ENCODE measurements around a stretch of chr13.

DNA sequence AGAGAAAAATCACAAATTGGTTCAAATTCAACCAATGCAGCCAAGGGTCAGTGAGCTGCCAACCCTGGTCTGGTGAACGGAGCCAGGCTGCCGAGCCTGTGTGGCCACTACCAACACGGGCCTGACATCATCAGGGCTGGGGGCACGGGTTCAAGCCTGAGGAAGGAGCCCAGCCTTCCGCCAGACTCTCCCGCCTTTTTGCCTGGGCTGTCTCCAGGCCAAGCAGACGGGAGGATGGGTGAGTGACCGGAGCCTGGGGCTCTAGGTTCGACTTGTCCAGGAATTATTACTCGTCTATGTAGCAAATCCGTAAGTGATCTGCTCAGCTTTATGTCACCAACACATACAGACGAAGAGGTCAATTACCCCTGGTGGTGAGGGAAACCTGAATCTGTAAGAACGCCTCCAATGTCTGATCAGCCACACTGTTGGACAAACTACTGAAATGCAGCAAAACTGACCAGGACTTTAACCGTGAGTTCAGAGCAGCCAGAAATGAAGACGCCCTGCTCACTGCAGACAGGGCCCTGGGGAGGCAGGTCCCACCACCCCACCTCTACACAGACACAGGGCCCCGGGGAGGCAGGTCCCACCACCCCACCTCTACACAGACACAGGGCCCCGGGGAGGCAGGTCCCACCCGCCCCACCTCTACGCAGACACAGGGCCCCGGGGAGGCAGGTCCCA, 31.8 kb downstream of the RAB20 start:
- RRBS, result 83% methylated on average over 1 of the region's 20 CpGs

DNA sequence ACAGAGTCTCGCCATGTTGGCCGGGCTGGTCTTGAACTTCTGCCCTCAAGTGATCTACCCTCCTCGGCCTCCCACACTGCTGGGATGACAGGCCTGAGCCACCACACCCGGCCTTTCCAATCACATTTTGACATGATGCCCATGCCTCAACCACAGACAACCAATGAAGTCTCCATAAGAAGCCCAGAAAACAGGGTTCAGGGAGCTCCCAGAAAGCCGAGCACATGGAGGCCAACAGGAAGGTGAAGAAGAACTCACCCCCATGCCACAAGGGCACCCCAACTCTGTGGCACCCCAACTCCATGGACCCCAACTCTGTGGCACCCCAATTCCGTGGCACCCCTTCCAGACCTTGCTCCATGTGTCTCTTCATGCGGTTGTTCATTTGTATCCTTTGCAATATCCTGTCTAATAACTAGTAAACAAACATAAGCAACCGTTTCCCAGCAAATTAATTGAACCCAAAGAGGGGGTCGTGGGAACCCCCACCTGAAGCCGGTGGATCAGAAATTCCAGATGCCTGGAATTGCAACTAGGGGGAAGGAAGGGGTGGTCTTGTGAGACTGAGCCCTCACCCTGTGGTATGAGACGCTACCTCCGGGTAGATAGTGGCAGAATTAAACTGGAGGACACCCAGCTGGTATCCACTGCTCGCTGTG, 11.5 kb downstream of the RAB20 start:
- RRBS, result 50% methylated on average over 3 of the region's 13 CpGs

- RRBS, result no CpG with 5 or more reads among the region's 26 CpGs
These were observed 6.1 kb downstream of the RAB20 start for GRCh38 chr13:110555096-110556153.

- RRBS, result no CpG with 5 or more reads among the region's 2 CpGs
These were observed 5.4 kb downstream of the RAB20 start for GRCh38 chr13:110556154-110556499.

GRCh38 chr13:110870491-110870767, 44.4 kb downstream of the ANKRD10 start:
- RRBS, result no CpG with 5 or more reads among the region's 6 CpGs

DNA sequence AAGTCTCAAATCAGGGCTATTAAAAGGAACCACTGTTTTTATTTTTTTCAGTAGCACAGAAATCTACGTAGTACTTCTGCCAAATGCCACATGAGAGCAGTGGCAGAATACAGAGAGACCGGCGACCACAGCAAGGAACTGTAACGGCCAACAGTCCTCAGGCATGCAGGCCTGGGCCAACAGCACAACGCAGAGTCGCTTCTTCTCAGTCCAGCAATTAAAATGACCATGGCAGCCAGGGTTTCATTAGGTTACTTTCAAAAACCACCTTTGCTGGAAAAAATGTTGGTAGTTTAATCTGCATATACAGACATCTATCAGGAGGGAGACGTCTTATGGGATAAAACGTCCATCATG, 34.2 kb downstream of the ANKRD10 start:
- RRBS, result no CpG with 5 or more reads among the region's 8 CpGs

GRCh38 chr13:110890092-110890441, 24.8 kb downstream of the ANKRD10 start:
- RRBS, result no CpG with 5 or more reads among the region's 3 CpGs

DNA sequence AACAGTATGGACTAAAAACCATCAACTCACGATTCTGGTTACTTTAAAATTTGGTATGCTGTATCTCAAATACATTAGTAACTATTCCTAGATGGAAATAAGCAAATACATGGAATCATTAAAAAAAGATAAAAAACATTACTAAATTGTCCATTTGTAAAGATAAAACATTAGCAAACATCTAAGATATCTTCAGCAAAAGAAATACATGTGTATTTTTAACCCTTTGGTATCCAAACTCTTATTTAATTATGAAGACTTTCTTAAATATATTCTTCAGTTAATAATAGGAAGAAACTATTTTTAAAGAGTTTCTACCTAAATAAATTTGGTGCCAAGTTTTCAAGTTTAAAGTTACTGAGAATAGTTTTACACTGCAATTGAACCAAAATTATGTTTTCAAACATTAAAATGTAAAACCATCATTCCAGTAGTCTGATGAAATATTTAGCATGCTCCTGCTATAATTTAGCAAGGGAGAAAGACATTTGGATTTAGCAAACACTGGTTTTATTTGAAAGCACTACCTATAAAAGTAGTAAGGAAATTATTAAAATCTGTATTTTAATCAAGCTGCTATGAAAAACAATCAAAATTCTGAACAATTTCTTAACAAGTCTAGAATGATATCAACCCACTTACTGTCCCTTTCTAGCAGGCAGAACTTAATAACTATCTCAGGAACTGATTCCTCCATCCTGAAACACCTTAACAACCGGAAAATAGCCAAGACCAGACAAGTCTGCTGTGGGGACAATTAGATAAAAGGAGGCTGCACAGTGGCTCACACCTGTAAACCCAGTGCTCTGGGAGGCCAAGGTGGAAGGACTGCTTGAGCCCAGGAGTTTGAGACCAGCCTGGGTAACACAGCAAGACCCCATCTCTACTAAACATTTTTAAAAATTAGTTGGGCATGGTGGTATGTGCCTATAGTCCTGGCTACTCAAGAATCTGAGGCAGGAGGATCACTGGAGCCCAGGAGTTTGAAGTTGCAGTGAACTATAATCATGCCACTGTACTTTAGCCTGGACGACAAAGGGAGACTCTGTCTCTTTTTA, 13.5 kb downstream of the ANKRD10 start:
- RRBS, result no CpG with 5 or more reads among the region's 3 CpGs

GRCh38 chr13:110913099-110913725, 1.7 kb downstream of the ANKRD10 start:
- RRBS, result no CpG with 5 or more reads among the region's 10 CpGs

DNA sequence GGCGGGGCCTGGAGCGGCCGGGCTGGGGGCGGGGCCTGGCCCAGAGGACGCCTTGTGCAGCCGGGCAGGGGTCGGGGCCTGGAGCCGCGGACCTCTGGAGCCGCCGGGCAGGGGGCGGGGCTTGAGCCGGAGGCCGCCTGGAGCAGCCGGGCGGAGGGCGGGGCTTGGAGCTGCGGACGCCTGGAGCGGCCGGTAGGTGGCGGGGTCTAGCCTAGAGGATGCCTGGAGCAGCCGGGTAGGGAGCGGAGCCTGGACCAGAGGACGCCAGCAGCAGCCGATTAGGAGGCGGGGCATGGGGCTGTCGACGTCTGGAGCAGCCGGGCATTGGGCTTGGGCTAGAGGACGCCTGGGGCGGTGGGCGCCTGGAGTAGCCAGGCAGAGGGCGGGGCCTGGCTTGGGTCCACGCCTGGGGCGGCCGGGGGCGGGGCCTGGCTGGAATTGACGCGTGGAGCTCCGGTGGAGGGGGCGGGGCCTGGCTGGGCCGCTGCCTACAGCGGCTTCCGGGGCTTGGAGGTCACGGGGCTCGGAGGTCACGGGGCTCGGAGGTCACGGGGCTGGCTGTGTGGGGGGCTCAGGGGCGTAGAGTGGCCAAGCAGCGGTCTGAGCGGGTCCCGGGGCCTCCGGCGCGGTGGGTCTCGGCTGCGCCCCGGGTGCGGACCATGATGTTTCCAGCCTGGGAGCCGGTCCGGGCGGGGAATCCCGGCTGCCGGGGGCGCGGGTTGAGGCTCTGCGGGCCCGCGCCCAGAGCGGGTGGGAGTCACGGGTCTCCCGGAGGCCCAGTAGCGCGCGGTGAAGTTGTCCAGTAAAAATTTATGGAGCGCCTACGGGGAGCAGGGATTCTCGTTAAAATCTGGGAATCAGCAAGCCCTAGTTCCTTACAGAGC, 456 bp upstream of the ANKRD10 start:
- RRBS, result 2% methylated on average over 53 of the region's 80 CpGs

- RRBS, result no CpG with 5 or more reads among the region's 10 CpGs
These were observed 1.1 kb upstream of the ANKRD10 start for GRCh38 chr13:110915967-110916272.

DNA sequence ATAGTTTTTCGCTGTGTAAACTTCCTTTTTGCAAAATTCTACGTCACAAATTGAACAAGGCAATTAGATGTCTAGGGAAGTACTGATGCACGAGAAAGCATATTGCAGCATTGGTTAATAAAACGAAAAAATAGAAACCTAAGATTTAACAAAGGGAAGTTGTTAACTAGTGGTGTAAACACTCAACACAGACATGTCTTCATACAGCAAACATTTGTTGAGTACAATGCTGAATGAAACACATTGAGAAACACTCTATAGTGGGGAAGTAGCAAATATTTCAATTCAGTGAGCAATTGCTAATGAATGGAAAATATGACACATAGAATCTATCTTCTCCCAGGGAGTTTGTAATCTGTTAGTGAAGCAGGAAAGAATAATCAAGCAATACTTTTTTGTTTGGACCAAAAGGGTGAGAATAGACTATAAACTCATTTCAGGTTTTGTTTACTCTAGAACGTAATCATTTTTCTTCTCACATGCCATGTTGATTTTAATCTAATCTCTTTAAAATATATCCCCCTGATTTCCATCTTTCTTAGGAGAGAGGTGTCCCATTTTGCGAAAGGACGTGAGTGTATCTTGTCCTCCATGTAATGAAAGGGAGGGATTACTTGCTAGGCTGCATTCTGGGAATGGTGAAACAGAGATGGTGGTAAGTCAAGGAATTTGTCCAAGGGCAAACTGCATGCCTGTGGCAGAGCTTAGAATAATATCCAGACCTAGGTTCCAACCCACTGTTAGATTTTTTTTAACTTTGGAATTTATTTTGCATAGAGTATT, 1.6 kb upstream of the ANKRD10 start:
- RRBS, result no CpG with 5 or more reads among the region's 7 CpGs

GRCh38 chr13:111189093-111189687, 74.1 kb downstream of the ARHGEF7 start:
- RRBS, result no CpG with 5 or more reads among the region's 18 CpGs

GRCh38 chr13:111203620-111204388, 88.7 kb downstream of the ARHGEF7 start:
- RRBS, result no CpG with 5 or more reads among the region's 11 CpGs

GRCh38 chr13:111204389-111205593, 89.7 kb downstream of the ARHGEF7 start:
- RRBS, result no CpG with 5 or more reads among the region's 25 CpGs

DNA sequence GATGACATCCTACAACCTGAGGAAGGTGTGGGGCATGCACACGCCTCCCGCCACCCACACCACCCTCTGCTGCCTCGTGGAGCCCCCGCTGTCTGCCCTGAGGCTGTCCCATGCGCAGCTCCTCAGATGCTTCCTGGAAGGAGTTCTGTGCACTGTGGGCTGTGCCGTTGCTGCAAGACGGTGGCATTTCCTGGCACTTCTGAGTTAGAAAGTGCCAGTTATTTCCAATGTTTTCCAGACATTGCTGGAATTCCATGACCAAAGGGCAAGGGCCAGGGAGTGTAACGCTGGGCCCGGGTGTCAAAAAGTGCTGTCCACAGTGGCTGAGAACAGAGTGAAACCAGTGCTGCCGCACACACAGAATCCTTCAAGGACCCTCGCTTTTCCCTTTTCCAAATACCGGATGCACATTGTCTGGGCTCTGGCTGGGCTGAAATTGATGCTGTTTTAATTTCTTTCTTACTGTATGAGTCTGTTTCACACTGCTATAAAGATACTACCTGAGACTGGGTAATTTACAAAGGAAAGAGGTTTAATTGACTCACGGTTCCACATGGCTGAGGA, 4.1 kb upstream of the TEX29 start:
- RRBS, result 90% methylated on average over 3 of the region's 13 CpGs

GRCh38 chr13:111844431-111844731, 222.6 kb upstream of the SOX1 start:
- RRBS, result no CpG with 5 or more reads among the region's 18 CpGs

GRCh38 chr13:112073195-112073967, 6.4 kb downstream of the SOX1 start:
- RRBS, result 41% methylated on average over 24 of the region's 64 CpGs

- RRBS, result no CpG with 5 or more reads among the region's 7 CpGs
These were observed 133.3 kb upstream of the SPACA7 start for GRCh38 chr13:112242752-112243431.

DNA sequence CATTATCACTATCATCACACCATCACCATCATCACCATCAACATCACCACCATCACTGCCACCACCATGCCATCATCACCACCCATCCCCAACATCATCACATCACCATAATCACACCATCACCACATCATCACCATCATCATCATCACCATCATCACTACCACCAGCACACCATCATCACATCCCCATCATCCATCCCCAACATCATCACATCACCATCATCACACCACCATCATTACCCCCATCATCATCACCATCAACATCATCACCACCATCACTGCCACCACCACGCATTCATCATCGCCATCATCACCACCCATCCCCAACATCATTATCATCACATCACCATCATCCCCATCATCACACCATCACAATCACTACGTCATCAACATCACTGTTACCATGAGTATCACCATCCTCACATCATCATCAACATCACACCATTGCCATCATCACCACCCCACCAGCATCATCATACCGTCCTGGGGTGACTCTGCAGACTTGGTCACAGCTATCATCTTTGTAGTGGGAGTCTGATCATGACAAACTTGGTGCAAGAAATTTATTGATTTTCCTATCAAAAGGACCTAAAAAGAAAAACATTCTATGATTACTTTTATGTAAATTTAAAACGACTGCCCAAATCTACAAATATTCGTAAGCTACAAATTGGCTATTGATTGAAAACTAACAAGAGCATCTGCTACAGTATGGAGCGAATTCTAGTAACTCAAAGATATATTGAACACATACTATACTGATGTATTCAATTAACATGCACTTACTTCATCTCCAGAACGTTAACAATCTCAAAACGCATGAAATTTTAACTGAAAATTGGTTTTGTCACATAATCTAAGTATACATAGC, 61.3 kb downstream of the TUBGCP3 start:
- RRBS, result no CpG with 5 or more reads among the region's 9 CpGs

Data from T47D (cell line).